Temporal lobe (tissue), 2 donors: ENCODE data around the genes C22orf31, EMID1, RASL10A, NF2, CABP7, ZMAT5 and OSM.

GRCh38 chr22:28931831-28932593 is 48.6 kb downstream of the ZNRF3 start:
- RAMPAGE, long total RNA, result no peak

GRCh38 chr22:29061733-29062187 is at the start of gene C22orf31:
Gene C22orf31 (minus strand): TSS chr22:29061831.
- RAMPAGE, long total RNA, result no peak

GRCh38 chr22:29144629-29145385 is 60.9 kb upstream of the EMID1 start:
- RAMPAGE, long total RNA, result no peak

DNA sequence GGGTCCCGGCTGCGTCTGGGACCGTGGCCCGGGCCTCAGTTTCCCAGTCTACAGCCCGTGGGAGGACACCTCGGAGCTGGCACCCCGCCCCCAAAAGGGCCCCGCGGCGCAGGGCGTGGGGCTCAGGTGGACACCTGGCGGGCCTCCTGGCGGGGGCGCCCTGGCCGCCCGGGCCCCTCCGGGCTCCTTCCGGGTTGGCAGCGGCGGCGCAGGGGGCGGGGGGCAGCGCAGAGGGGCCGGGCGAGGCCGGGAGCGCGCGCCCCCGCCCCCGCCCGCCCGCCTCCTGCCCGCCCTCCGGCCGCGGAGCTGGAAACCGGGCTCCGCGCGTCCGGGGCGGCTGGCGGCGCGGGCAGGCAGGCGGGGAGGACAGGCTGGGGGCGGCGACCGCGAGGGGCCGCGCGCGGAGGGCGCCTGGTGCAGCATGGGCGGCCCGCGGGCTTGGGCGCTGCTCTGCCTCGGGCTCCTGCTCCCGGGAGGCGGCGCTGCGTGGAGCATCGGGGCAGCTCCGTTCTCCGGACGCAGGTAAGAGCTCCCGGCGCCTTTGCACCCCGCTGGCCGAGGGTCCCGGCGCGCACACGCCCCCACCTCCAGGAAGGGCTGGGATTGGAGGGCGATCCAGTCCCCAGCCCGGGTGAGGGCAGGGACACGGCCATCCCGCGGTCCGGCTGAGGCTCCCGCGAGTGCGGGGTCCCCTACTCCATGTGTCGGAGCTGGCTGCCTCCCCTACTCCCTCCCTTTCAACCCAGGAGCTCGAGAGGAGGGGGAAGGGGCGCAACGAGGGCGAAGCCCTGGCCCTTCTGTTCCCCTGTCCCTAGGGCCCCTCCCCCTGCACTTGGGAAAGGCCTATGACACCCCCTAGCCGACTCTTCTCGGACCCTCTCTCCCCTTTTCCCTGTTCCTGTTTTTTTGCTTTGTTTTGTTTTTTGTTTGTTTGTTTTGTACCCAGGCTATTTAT is at the start of gene EMID1:
TSS of gene EMID1 (plus strand) at position 279 of the 955 bp plus-strand sequence.
- RAMPAGE, long total RNA, result no peak

DNA sequence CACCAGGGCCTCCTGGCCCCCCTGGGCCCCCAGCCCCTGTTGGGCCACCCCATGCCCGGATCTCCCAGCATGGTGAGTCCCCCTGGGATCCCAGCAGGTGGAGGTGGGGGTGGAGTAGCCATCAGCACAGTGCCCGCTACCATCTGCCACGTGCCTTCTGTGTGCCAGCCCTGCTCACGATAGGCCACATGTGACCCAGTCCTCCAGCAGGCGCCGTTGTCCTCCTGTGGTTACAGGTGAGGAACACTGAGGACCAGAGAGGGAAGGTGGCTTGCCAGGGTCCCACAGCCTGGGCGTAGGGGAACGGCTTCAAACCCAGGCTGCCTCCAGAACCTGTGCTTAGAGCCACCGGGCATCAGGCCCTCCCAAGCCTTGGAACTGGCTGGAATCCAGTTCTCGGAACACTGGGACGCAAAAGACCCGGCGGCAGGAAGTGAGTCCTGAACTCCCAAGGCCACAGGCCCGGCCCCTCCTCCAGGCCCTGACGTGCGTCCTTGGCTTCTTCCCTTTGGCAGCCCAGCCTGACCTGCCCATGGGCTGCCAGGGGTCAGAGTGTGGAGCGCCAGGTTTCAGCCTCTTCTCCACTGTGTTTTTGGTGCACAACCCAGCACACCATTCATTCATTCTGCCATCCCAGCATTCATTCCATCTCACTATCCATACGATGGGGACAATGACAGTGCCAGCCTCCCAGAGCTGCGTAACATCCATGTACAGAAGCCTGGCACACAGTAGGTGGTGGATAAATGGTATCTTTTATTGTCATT is 26.8 kb downstream of the EMID1 start:
- RAMPAGE, long total RNA, result no peak

GRCh38 chr22:29300420-29300815 is 6.0 kb upstream of the GAS2L1 start:
- RAMPAGE, long total RNA, result no peak

GRCh38 chr22:29307191-29307479 is 685 bp downstream of the GAS2L1 start:
- RAMPAGE, long total RNA, result no peak

- RAMPAGE, long total RNA, result no peak
Measured at GRCh38 chr22:29308825-29309166, 2.3 kb downstream of the GAS2L1 start.

GRCh38 chr22:29315208-29316080 is at the start of gene RASL10A:
Gene RASL10A (minus strand): TSS chr22:29315697.
- RAMPAGE, long total RNA, result no peak

- RAMPAGE, long total RNA, result no peak
Measured at GRCh38 chr22:29579963-29580187, 1.0 kb downstream of the NIPSNAP1 start.

DNA sequence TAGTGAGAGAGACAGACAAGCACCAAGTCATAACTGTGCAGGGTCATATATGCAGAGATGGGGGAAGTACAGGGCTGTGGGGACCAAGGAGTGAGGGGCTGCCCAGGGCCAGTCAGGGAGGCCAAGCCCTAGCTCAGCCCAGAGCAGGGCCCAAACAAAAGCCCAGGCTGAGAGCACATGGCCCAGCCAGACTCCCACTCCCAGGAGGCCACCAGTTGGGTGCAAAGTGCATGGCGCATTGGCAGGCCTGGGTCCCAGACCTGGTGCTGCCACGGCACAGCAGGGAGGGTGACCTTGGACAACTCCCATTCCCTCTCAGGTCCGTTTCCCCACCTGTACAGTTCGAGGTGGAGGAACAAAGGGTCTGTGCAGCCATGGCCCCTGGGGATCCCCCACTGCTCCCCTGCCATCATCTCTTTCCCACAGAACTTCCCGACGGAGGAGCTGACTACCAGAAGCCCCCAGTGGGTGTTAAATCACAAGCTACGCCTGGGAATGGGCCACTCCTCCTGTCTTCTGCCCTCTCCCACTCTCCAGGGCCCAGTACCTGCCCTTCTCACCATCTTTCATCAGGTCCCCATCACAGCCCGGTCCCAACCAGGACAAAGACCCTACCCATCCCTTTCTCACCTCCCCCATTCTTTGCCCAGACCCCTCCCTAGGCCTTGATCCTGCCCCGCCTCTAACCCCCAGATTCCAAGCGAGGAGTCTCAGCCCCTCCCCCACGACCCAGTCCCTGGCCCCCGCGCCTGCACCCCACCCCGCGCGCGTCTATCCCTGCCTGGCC is 532 bp downstream of the NIPSNAP1 start:
- RAMPAGE, long total RNA, result no peak

DNA sequence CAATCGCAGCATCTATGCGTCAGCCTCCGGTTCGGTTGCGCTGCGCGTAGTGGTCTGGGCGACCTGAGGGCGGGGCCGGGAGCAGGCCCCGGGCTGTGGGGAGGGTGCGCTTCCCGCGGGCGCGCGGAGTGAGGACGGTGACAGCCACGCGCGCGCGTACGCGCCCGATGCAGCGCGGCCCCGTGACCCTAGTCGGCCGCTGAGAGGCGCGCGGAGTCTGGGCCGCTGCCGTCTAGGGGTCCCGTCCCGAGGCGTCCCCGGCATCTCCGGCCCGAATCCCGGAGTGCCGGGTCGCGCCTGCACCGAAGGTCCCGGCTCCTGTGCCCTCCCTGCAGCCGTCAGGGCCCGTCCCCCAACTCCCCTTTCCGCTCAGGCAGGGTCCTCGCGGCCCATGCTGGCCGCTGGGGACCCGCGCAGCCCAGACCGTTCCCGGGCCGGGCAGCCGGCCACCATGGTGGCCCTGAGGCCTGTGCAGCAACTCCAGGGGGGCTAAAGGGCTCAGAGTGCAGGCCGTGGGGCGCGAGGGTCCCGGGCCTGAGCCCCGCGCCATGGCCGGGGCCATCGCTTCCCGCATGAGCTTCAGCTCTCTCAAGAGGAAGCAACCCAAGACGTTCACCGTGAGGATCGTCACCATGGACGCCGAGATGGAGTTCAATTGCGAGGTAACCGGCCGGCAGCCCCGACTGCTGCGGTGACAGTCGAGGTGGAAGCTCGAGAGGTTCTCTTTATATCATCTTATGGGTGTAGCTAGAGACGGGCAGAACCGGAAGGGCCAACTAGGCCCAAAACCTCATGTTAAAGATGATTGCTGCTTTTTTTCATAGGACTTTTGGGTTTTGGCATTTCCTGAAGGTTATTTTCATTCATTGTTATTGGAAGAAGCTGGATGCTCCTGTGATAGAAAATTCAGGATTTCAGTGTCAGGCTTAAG is at the start of gene NF2:
TSS of gene NF2 (plus strand) at position 183 of the 931 bp plus-strand sequence.
- RAMPAGE, long total RNA, result no peak

GRCh38 chr22:29719778-29720298 is at the start of gene CABP7:
Gene CABP7 (plus strand): TSS chr22:29720003.
- RAMPAGE, long total RNA, result no peak

DNA sequence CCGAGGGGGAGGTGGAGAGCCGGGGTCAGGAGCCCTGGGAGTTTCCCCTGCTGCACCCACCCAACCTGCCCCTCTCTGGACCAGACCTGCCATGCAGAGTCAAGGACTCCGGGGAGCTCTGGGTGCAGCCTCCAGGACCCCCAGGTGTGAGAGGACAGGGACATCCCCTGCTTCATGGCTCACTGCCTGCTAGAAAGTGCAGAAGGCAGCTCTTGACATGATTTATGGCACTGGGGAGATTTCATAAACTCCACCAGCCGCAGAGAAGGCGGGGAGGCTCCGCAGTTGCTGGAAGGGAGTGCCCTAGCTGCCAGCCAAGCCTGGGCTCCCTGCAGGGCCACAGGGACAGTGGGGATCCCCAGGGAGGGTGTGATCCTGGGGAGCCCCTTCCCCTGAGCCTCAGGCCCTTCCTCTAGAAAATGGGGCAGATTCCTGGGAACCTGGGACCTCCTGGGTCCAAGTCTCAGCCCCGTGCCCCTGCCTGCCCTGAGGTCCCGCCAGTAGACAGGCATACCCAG is 13.6 kb downstream of the CABP7 start:
- RAMPAGE, long total RNA, result no peak

DNA sequence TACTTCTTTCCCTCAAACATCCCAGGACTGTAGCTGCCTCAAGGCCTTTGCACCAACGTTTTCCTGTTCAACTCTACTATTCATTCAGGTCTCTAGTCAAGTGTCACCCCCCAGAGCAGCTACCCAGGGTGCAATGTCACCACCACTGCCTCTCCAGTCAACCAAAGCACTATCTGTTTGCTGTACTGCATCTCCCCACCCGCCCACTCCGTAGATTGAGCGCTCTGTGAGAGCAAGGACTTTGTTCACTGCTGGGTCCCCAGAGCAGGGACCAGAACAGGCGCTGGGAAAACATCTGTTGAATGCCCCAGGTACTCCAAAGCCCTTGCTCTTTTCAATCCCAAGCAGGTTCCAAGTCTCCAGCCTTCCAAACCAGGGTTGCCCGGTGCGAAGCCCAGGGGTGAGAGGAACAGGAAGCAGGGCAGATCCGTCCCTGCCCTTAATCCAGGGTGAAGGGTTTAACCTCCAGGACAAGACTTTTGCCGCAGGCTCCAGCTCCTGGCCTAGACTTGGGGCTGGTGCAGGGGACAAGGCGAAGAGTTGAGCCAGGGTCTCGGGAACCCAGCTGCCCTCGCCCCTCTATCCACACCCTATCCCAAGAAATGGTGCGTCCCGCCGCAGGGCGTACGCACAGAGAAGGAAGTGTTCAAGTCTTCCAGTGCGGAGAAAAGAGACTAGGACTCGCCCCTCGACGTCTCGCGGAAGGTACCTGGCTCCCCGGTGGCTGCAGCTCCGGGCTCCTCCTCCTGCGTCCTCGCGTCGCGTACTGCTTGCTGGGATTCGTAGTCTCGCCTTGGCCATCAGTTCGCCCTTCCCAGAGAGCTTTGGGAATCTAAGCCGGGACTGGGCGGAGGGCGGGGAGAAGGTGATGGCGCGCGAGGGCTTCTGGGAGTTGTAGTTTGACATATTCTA is at the start of gene ZMAT5:
TSS of gene ZMAT5 (minus strand) at position 768 of the 912 bp plus-strand sequence.
- RAMPAGE, long total RNA, result start-site peak on the minus strand centred at position 751 of the sequence, 21 bp wide, 95 and 101 reads in 2 replicates

DNA sequence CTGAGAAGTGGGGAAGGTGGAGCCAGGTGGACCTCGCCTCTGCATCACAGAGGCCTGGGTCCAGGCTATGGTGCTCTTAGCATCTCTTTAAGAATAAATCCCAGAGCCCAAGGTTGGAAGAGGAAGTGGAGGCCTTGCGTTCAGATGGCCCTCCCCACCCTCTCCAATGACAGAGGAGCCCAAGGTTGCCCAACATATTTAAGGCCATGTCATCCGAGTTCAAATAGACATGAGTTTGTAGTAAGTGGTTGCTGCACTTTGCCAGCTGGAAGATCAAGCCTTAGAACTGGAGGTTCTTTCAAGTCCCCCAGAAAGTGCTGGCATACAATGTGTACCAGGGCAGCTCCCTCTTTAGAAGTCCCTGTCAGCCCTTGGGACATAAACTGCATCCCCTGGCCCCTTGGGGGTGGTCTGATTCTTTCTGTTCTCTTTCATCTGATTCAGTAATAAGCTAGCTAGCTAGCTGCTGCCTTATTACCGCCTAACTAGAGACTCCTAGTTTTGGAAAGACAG is 47.0 kb upstream of the HORMAD2 start:
- RAMPAGE, long total RNA, result no peak

GRCh38 chr22:30212385-30212876 is 34.1 kb downstream of the LIF start:
- RAMPAGE, long total RNA, result no peak

GRCh38 chr22:30255696-30257047 is 9.6 kb upstream of the LIF start:
- RAMPAGE, long total RNA, result no peak

DNA sequence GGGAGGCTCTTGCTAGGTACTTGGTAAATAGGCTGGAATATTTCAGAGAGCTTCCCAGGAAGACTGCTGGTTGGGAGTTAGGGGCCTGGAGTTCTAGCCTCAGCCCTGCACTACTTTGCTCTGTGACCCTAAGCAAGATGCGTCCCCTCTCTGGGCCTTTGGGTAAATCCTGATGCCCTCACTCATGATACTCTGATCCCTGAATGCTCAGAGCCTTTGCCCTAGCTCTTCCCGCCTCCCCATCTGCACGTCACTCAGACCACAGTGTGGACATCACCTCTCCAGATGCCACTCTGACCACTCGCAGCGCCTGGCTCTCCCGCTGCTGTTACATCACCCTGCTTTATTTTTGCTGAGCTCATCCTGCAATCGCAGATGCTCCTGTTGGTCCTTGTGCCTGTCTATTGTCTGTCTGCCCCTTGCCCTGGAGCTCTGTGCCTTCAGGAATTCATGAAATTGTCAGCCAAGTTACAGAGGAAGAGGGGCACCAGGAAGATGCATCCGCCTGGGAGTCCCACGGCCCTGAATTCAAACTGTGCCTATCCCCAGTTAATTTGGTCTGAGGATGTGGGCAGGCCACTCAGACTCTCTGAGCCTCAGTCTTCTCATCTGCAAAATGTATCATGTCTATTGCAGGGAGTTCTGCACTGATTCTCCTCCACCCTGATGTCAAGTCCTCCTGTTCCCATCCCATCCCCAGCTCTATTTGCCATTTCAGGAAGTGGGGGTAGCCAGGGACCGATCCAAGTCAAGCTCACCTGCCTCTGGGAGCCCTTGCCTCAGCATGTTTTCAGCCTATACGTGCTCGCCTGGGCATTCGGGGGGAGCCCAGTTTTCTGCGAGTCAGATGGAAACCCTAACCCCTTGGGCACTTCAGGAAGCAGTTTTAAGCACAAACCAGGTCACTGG is 5.4 kb downstream of the OSM start:
- RAMPAGE, long total RNA, result no peak

DNA sequence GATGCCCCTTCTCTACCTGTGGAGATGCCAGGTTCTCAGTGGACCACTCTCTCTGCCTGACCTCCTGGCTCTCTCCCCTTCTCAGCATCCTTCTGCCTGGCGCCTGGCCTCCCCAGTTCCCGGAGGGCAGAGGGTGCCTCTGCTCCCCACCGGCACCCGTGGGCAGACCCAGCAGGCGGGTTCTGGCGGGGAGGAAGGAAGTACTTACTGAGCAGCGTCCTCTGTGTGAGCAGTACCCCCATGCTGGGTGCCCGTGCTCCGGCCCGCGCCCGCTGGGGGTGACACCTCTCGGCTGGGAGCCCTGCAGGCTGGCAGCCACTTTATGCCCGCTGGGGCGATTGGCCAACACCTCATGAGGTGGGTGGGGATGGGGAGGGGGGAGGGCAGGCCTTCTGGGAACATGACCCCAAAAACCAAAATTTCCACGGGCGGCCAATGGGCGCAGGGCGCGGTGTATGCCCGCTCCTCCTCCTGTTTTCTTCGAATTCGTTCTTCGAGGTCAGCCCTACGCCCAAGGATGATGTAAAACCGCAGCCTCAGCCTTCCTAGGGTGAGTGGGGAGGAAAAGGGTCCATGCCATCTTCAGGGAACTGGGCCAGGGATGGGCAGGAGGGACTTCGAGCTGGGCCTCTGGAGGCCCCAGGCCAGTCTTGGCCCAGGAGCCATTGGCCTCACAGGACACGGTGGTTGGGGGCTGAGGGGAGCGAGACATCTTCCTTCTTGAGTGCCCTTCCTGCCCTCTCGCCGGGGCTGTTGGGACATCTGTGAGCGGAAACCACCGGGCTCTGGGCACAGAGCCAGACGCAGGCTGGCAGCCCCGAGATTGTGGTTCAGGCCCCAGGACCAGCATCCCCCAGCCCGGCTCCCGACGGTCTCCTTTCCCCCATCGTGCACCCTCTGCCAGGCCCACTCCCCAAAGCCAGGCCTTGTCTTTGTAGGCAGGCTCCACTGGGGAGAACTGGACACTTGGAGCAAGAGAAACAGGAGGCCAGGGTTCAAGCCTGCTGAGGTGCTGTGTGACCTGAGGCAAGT is at the start of gene OSM:
TSS of gene OSM (minus strand) at position 294 of the 1,032 bp plus-strand sequence.
- RAMPAGE, long total RNA, result no peak